Jejunum (tissue), 1 donor: ENCODE measurements around a stretch of chr21.

DNA sequence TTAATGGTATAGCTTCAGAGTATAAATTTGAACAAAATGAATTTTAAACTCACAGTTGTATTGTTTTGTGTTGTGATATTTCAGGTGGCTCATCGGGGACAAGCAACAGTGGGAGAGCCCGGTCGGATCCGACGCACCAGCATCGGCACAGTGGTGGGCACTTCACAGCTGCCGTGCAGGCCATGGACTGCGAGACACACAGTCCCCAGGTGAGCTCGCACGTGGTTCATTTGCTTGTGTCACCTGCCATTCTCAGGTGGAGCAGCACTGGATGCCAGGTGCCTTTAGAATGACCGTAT lies 139.4 kb downstream of the DYRK1A start:
- PRO-cap = no peak

- PRO-cap = no peak
Observed at GRCh38 chr21:37510505-37511064, 144.0 kb downstream of the DYRK1A start.

- PRO-cap = no peak
Observed at GRCh38 chr21:37564324-37564911, 197.8 kb downstream of the DYRK1A start.

- PRO-cap = no peak
Observed at GRCh38 chr21:37865898-37866702, 50.2 kb downstream of the KCNJ6 start.

GRCh38 chr21:38282986-38283537 lies 26.3 kb downstream of the KCNJ15 start:
- PRO-cap = no peak

DNA sequence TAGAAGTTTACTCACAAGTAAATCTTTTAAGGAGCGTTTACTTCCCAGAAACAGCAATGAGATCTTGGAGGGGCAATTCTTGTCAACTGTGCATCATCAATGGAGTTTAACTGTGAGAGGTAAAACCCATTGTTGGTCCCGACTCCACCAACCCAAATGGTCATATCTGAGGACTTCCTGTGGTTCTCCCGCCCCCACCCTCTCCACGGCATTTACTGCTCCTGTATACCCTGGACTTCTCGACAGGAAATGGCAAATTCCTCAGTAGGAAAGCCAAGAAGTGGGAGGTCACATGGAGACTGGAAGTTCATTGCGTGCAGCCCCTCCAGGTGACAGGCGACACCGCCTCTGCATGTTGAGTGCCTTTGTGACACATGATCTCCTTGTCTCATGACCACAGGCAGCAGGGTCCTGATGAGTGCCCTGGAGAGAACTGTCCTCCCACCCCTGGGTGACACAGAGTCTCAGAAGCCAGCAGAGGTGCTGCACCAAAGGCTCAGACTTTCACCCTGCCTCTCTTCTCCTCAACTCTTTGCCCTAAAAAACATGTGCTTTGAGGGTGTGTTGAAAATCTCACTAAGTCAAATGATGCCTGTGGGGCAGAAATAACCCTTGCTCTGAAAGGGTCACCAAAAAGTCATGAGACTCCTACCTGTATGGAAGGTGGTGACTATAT lies 24.1 kb downstream of the ERG start:
- PRO-cap = no peak

DNA sequence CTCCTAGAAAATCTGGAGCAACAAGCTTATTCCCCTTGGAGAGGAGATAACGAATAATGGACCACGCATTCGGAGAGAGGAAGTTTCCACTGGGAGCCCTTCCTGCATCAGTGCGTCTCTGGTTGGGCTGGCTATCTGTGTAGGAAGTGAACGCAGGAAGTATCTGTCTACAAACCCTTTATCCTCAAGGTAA lies 9.4 kb downstream of the ERG start:
- PRO-cap = no peak

GRCh38 chr21:38489151-38489529 lies 9.1 kb downstream of the ERG start:
- PRO-cap = no peak

DNA sequence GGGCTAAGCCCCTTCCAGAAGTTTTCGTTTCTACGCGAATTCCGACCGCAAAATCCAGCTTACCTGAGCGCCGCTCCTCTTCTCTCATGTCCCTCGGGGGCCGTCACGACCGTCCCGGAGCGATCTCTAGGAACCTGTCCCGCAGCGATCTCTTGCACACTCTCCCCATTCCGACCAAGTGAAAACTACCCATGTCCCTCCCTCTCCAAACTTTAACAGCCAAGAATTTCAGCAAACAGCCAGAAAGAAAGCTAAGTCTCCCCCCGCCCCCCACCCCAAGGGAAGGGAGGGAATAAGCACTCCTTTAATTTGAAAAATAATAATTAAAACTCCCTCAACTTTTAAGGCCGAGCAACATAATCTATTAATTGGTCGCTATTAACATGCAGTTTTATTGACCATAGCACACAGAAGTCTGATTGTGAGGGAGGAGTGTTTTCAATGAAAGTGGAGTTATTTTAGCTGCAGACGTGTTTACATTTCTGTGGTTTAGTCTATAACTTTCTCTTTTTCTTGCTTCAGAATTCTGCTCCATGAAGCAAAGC lies 144.1 kb upstream of the ETS2 start:
- PRO-cap = no peak

- PRO-cap = no peak
Observed at GRCh38 chr21:38751555-38752012, 54.1 kb upstream of the ETS2 start.

GRCh38 chr21:38807662-38808365 lies 2.1 kb downstream of the ETS2 start:
- PRO-cap = bidirectional peak, plus-strand start at chr21:38808229, minus-strand start at chr21:38808163

GRCh38 chr21:38809921-38810372 lies 4.2 kb downstream of the ETS2 start:
- PRO-cap = no peak

GRCh38 chr21:38831161-38832266 lies 25.8 kb downstream of the ETS2 start:
- PRO-cap = no peak

GRCh38 chr21:38853287-38853832 lies 47.6 kb downstream of the ETS2 start:
- PRO-cap = no peak

DNA sequence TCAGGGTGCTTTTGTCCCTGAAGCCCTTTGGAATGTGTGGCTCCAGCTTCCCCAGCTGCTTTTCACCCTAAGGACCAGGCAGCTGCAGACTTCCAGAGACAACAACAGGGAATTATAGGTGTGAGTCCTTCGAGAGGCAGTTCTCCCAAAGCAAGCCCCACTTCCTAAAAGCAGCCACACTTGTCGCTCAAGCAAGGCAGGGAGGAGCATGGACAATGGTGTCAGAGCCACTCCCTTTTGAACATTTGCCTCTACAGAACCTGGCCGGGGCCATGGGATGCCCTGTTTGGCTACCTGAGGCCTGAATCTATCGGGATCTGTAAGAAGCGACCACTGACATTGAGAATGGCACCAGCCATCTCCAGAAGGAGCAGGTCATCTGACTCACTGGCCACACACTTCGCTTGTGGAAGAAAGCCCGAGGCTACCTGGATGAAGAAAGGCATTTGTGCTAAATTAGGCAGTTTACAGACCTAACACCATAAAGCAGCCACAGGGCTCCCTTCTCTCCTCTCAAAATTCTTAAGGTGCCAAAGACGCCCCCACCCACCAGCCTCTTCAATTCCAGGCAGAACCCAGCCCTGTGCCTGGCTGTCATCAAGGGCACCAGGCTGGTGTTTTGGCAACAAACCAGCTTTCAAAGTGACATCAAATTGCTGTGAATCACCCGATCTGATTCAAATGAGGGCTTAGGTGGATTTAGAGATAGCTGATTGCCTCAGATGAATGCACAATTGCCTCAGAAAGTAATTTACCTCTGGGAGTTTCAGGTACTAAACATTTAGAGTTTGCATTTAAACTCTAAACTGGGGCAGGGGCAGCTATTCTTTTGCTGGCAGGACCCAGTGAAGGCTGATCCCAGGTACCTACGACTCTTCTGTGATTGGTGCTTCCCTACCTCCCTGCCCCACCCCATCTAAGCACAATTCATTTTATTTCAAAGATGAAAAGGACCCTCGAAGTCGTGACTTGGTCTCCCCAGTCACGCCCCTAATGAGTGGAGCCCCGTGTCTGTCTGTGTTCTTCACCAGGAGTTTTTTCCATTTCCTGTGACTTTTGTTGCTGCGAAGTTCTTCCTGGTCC lies 104.9 kb downstream of the ETS2 start:
- PRO-cap = no peak

DNA sequence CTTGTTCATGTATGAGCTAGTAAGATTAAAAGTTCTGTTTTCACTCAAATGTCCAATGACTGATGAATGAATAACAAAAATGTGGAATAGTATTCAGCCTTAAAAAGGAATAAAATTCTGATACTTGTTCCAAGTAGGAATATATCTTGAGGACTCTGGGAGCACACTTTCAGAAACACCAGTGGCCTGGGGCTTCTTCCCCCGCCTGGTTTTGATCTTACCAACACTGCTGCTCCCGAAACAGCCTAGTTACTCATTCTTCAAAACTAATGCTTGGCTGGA lies 115.8 kb downstream of the ETS2 start:
- PRO-cap = no peak

- PRO-cap = no peak
Observed at GRCh38 chr21:38954789-38954998, 149.0 kb downstream of the ETS2 start.

GRCh38 chr21:38993476-38993926 lies 187.8 kb downstream of the ETS2 start:
- PRO-cap = unidirectional peak, plus-strand start at chr21:38993776

- PRO-cap = bidirectional peak, plus-strand start at chr21:39007045, minus-strand start at chr21:39006870
Observed at GRCh38 chr21:39006578-39007378, 176.5 kb downstream of the PSMG1 start.

GRCh38 chr21:39010501-39011444 lies 172.5 kb downstream of the PSMG1 start:
- PRO-cap = no peak